ENCODE results near the gene SYF2.

- PRO-cap: unidirectional peak, plus-strand start at chr1:24720375
- RAMPAGE, long total RNA, 2 experiments: no peak in any of the 2 experiments
Measured at GRCh38 chr1:24719855-24720661, 25.2 kb upstream of the CLIC4 start.

- PRO-cap: no peak
- RAMPAGE, long total RNA, 2 experiments: no peak in any of the 2 experiments
Measured at GRCh38 chr1:24761152-24762000, 16.1 kb downstream of the CLIC4 start.

DNA sequence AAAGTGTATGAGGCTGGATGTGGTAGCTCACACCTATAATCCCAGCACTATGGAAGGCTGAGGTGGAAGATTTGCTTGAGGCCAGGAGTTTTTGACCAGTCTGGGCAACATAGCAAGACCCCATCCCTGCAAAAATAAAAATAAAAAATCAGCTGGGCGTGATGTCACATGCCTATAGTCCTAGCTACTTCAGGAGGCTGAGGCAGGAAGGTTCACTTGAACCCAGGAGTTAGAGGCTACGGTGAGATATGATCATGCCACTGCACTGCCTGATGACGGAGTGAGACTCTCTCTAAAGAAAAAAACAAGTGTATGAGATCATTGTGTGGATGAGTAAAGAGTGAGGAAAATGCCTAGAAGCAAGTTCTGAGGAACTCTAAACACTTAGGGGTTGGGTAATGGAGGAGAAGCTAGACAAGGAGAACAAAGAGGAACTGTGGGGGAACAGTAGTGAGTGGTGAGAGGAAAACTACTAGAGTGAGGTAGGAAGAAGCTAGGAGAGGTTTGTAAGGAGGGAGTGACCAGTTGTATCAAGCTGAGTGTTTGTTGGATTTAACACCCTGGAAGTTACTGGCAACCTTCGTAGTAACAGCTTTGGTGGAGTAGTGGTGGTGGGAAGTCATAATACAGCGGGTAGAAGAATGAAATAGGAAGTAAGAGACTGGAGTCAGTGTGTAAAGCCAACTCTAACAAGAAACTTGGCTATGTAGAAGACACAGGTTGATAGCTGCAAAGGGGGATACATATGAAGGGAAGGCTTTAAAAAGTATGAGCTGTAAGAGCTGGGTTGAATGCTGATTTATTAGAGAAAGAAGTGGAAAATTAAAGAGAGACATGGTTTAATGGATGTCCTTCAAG is 17.1 kb downstream of the CLIC4 start:
- PRO-cap: no peak
- RAMPAGE, long total RNA, 2 experiments: no peak in any of the 2 experiments

GRCh38 chr1:24915444-24915756 is 14.7 kb downstream of the RUNX3 start:
- PRO-cap: no peak
- RAMPAGE, long total RNA, 2 experiments: no peak in any of the 2 experiments

DNA sequence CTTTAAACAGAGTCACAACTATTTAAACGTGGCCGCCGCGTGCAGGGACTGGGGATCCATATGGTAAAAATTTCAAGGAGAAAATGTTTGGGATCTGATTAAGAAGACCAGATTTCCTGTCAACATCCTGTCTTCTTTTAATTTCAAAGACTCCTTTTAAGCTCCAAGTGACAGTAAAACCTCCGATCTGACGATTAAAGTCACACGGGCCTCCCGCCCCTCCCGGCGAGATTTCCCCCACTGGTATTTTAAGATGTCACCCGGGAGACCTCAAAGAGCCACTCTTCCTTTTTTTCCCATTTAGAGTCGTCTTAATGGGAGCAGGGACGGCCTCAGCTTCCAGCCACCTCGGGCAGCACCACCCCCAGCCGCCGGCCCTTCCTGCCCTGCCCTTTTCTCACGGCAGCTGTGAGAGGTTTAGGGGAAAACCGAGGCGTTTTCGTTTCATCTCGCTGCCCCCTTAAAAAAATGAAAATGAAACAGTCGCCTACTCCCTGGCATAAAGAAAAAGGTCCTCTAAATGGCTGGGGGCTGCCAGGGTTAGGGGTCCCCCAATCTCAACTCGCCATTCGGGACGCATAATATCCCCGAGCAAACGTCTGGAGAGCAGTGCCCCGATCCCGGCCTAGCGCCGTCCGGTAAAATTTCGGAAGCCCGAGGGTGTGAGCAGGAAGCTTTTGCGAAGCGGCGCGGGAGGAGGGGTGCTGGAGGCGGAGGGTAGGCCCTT is 1.4 kb downstream of the RUNX3 start:
- PRO-cap: unidirectional peak, plus-strand start at position 185 of the sequence; unidirectional peak, plus-strand start at position 251 of the sequence
- RAMPAGE, long total RNA, 2 experiments: no peak in any of the 2 experiments

DNA sequence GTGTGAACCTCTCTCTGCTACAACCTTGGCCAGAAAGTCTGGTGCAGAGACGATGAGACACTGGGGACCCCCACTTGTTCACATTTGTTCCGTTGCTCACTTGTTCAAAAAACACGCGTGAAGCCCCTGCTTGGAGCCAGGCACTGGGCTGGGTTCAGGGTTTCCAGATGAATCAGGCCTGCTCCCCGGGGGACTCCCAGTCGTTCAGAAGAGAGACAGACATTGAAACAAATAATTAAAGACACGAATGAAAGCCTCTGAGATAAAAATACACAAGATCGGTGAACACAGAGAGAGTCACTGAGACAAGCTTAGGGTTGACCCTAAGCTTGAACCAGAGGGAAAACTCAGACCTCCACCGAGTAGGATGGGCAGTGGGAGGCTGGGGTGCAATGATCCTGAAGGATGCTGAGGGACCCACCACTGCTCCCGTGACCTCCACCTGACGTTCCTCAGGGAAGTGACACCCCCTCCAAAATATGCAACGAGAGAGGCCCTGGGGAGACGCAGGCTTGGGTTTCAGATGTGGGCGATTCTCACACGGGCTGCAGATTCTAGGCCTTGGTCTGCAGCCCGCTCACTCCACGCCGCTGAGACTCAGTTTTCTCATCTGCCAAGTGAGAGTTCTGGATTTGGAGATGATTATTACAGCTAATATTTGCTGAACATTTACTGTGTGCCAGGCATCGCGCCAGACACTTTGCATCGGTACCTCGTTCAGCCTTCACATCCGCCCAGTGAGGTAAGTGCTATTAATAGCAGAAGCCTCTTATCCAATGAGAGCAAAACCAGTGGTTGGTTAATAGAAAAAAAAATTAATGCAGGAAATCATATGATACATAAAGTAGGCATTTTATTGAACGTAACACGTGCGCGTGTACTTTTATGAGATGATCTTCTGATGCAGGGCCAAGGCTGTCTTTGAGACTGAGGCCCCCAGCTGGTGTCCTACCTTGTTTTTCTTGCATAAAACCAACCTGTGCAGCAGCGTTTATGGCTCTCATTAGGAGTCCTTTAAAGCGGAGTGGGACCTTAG is 101.9 kb upstream of the RUNX3 start:
- PRO-cap: bidirectional peak, plus-strand start at position 880 of the sequence, minus-strand start at position 710 of the sequence
- RAMPAGE, long total RNA, 2 experiments: no peak in any of the 2 experiments

- PRO-cap: no peak
- RAMPAGE, long total RNA, 2 experiments: no peak in any of the 2 experiments
Measured at GRCh38 chr1:25146294-25146948, 85.9 kb downstream of the SYF2 start.

DNA sequence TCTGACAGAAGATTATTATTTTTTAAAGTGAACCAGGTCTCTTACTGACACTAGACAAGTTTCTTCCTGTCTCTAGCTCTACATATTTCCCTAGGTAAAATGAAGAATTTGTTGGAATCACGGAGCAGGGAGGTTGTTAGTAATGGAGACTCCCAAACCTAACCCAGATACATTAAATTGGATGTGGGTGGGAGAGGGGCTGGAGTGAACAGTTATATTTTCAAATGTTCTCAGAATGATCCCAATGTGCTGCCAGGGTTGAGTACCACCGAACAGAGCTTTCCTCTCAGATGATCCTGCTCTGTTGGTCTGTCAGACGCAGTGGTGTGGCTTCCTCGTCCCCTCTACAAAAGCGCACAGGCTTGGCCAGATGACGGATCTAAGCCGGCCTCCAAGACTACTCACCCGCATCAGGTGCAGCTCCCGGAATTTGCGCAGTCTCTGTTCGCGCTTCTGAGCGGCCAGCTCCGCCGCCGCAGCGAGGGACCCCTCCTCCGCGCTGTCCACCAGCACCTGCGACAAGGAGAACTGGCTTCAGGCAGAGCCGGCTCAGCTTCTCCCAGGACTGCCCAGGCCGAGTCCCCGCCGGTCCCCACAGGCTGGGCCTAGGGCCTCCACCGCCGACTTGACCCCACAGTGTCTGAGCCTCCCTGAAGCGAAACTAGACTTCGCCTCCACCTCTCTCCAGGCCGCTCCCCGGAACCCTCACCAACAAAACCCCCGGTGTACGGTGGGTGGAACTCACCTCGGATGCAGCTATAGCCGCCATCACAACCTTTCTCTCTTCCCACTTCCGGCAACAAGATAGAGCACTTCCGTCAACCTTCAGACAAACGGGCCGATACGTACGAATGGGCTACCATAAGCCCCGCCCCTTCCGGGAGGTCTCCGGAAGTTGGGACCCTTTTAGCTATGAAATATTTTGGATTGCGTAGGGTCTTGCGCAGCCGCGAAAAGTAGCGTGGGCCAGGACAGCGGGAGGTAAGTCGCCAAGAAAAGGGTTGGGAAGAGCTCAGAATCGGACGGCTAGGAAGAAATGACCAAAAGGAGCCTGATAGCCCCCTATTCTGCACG is at the start of gene SYF2:
SYF2 (minus strand) TSS at position 804 of the 1,074 bp plus-strand sequence.
- PRO-cap: bidirectional peak, plus-strand start at position 944 of the sequence, minus-strand start at position 804 of the sequence
- RAMPAGE, long total RNA, 2 experiments: start-site peak on the plus strand in 2 of 2 experiments, centred at positions 915 to 919 of the sequence, 22 to 51 reads per replicate; start-site peak on the minus strand in 2 of 2 experiments, centred at position 787 of the sequence, 912 to 1,211 reads per replicate

GRCh38 chr1:25247586-25248524 is 601 bp upstream of the RSRP1 start:
- PRO-cap: bidirectional peak, plus-strand start at chr1:25247638, minus-strand start at chr1:25247454; bidirectional peak, plus-strand start at chr1:25247727, minus-strand start at chr1:25247695; unidirectional peak, minus-strand start at chr1:25247988
- RAMPAGE, long total RNA, 2 experiments: no peak in any of the 2 experiments

GRCh38 chr1:25431652-25431887 is 873 bp downstream of the MACO1 start:
- PRO-cap: no peak
- RAMPAGE, long total RNA, 2 experiments: no peak in any of the 2 experiments

- PRO-cap: no peak
- RAMPAGE, long total RNA, 2 experiments: no peak in any of the 2 experiments
Measured at GRCh38 chr1:25506185-25507397, 36.8 kb upstream of the LDLRAP1 start.

- PRO-cap: bidirectional peak, plus-strand start at chr1:25565465, minus-strand start at chr1:25565471
- RAMPAGE, long total RNA, 2 experiments: no peak in any of the 2 experiments
Measured at GRCh38 chr1:25565103-25565931, 21.9 kb downstream of the LDLRAP1 start.

- PRO-cap: bidirectional peak, plus-strand start at chr1:25567232, minus-strand start at chr1:25567178
- RAMPAGE, long total RNA, 2 experiments: no peak in any of the 2 experiments
Measured at GRCh38 chr1:25566766-25567660, 23.6 kb downstream of the LDLRAP1 start.

DNA sequence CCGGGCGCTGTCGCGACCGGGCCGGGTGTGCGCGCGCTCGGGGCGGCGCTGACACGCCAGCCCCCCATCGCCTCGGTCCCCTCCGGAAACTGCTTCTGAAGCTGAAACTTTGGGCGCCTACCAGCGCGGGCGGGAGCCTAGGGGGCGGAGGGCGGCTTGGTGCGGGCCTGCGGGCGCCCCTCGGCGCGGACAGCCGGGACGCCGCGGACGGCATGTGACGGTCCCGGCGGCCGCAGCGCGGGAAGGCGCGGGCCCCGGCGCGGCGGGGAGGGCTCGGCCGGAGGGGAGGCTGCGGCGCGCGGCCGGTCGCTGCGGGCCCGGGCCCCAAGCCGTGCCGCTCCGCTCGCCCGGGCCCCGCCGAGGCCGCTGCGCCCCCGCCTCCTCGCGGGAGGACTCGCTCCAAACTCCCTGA is 641 bp downstream of the MAN1C1 start:
- PRO-cap: no peak
- RAMPAGE, long total RNA, 2 experiments: no peak in any of the 2 experiments

DNA sequence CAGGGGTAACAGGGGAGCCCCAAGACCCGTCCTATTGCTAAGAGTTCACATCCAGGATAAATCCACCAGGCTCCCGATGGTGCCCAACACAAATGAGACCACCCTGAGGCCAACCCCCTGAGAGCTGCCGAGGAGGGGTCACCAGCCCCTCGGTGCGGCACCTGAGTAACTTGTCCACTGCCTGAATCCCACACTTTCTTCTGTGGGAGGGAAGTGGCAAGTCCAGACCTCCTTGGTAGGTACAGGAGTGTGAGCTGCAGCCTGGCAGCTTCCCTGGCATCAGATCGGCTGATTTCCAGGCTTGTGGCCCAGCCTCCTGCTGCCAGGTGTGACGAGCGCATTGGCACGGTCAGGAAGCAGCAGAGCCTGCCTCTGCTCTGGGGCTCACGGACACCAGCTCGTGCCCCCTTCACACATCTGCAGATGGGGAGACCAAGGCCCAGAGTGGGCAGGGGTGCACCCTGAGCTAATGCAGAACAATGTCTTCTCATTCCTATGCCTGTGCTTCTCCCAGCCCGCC is 33.3 kb upstream of the SELENON start:
- PRO-cap: no peak
- RAMPAGE, long total RNA, 2 experiments: no peak in any of the 2 experiments

- PRO-cap: no peak
- RAMPAGE, long total RNA, 2 experiments: no peak in any of the 2 experiments
Measured at GRCh38 chr1:25775393-25775949, 24.5 kb upstream of the SELENON start.

DNA sequence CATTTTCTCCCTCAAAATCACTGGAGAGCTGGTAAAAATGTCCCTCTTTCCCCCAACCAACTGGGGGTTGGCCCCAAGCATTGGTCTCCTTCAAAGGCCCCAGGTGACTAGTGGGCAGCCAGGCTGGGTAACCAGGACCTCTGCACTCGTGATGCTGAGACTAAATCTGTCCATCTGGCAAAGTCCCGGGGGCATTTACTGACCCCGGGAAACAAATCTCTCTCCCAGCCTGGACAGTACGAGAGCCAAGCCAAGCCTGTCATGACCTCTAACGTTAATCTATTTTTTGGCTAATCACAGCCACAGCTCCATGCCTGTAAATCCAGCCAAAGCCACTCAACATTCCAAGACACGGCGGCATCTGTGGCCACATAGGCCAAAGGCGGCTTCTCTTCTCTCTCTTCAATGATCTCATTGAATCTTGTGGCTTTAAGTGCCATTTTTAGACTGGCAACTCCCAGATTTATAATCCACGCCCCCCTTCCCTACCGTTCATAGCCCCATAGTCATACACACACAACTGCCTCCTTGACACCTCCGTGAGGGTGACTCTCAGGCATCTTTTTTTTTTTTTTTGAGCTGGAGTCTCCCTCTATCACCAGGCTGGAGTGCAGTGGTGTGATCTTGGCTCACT is 5.8 kb upstream of the SELENON start:
- PRO-cap: no peak
- RAMPAGE, long total RNA, 2 experiments: no peak in any of the 2 experiments

DNA sequence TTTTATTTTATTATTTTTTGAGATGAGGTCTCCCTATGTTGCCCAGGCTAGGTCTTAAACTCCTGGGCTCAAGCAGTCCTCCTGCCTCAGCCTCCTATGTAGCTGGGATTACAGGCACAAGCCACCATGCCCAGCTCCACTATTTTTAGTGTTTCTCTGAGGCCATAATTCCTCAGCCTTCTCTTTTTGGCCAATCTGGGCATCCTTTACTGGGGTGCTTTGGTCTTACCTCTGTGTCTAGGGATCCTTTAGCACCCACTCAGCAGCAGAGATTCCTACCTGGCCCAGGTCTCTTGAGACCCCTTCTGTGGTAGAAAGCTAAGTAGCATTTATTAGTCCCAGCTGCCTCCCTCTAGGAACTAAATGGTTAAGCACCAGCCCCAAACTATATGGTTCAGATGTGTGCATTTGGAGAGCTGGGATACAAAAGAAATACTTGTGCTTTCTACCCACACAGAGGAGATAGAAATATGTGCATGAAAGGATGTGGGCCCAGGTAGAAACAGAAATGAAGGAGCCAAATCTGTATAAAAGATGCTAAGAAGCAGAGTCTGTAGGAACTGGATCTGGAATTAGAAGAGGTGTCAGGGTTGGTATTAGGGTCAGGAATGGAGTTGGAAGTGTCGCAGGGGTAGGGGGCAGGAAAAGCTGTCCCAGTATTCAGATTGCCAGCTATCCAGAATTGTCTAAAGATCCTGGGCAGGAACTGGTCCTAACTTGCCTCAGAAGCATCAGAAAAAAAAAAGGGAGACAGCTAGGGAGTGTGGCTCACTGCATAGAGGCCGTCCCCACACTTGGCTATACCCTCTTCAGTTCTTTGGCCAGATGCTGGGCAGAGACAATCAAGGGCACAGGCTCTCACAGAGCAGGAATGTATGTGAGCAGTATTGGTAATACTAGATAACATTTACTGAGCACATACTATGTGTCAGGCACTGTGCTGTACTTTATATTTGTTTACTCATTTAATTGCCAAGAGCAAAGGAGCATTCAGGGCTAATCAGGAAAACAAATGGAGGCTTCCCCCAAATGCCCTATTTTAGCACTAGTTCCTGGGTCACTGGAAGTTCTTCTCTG is 4.6 kb downstream of the MTFR1L start:
- PRO-cap: no peak
- RAMPAGE, long total RNA, 2 experiments: no peak in any of the 2 experiments

DNA sequence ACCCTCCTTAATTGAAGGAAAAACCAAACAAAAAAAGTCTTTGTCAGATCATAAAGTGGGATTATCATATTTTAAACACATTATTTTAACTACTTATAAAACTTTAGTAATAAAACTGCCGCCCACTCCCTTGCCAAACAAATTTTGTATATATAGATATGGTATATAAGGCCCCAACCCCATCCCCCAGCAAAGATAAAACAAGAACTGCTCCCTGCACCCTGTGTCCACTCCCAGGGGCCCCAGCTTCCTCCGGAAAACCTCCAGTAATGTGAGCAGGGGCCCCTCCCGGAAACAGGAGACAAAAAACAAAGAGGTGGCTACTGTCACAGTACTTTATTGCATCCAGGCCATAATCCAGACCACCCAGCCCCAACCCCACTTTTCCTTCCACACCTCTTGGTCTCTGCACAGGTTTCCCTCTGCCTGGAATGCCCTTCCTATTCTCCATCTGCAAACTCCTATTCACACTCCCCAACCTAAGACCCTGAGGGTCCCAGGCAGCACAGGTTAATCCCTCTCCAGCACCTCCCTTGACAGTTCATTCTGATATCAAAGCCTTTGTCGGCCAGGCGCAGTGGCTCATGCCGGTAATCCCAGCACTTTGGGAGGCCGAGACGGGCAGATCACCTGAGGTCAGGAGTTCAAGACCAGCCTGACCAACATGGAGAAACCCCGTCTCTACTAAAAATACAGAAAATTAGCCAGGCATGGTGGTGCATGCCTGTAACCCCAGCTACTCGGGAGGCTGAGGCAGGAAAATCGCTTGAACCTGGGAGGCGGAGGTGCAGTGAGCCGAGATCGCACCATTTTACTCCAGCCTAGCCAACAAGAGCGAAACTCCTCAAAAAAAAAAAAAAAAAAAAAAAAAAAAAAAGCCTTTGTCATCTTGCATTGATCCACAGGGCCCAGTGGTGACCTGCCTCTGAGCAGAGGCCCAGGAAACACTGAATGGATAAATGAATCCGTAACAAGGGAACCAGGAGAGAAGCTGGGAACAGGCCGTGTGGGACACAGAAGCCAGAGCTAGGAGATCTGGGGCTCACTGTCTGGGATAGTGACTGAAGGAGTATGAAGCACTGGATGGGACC is 2.3 kb upstream of the AUNIP start:
- PRO-cap: no peak
- RAMPAGE, long total RNA, 2 experiments: no peak in any of the 2 experiments

DNA sequence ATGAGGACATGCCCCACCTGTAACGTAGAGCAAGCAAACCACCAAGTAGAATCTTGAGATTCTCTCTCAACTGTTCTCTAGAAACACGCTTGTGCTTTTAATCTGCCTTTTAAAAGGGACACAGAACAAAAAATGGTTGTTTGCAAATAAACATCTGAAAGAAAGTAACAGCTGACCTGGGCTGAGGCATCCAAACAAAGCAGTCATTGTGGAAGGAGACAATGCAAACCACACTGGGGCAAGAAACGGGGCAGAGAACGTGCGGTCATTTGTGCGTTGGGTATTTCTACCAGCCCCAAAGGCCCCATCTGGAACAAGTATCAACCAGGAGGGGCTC is 6.1 kb downstream of the STMN1 start:
- PRO-cap: no peak
- RAMPAGE, long total RNA, 2 experiments: no peak in any of the 2 experiments

Measured in prostate gland (tissue), 2 donors.